ENCODE measurements around a stretch of chr11.

- PRO-cap, 4 experiments = no peak in any of the 4 experiments
- RAMPAGE, long total RNA, 2 experiments = no peak in any of the 2 experiments
- RRBS = no CpG with 5 or more reads among the region's 5 CpGs
These were observed 7.4 kb downstream of the MCAM start for GRCh38 chr11:119309622-119309821.

- PRO-cap, 4 experiments = no peak in any of the 4 experiments
- RAMPAGE, long total RNA, 2 experiments = no peak in any of the 2 experiments
- RRBS = 80% methylated on average over 3 of the region's 35 CpGs
These were observed 6.0 kb downstream of the MCAM start for GRCh38 chr11:119310626-119311690.

DNA sequence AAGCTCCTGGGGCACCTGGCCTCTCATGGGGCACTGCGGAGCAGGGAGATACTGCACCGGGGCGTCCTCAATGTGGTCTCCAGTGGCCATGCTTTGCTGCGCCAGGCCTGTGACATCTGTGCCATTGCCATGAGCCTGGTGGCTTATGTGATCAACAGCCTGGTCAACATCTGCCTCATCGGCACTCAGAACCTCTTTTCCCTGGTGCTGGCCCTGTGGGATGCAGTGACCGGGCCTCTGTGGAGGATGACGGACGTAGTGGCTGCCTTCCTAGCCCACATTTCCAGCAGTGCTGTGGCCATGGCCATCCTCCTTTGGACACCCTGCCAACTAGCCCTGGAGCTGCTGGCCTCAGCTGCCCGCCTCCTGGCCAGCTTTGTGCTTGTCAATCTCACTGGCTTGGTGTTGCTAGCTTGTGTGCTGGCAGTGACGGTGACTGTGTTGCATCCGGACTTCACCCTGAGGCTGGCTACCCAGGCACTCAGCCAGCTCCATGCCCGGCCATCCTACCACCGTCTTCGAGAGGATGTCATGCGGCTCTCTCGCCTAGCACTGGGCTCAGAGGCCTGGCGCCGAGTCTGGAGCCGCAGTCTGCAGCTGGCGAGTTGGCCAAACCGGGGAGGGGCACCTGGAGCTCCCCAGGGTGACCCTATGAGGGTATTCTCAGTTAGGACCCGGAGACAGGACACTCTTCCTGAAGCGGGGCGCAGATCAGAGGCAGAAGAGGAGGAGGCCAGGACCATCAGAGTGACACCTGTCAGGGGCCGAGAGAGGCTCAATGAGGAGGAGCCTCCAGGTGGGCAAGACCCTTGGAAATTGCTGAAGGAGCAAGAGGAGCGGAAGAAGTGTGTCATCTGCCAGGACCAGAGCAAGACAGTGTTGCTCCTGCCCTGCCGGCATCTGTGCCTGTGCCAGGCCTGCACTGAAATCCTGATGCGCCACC is 1.4 kb downstream of the RNF26 start:
- PRO-cap, 4 experiments = no peak in any of the 4 experiments
- RAMPAGE, long total RNA, 2 experiments = no peak in any of the 2 experiments
- RRBS = 70% methylated on average over 7 of the region's 28 CpGs

GRCh38 chr11:119378854-119379624 is 2.5 kb downstream of the USP2 start:
- PRO-cap, 4 experiments = no peak in any of the 4 experiments
- RAMPAGE, long total RNA, 2 experiments = no peak in any of the 2 experiments
- RRBS = no CpG with 5 or more reads among the region's 11 CpGs

DNA sequence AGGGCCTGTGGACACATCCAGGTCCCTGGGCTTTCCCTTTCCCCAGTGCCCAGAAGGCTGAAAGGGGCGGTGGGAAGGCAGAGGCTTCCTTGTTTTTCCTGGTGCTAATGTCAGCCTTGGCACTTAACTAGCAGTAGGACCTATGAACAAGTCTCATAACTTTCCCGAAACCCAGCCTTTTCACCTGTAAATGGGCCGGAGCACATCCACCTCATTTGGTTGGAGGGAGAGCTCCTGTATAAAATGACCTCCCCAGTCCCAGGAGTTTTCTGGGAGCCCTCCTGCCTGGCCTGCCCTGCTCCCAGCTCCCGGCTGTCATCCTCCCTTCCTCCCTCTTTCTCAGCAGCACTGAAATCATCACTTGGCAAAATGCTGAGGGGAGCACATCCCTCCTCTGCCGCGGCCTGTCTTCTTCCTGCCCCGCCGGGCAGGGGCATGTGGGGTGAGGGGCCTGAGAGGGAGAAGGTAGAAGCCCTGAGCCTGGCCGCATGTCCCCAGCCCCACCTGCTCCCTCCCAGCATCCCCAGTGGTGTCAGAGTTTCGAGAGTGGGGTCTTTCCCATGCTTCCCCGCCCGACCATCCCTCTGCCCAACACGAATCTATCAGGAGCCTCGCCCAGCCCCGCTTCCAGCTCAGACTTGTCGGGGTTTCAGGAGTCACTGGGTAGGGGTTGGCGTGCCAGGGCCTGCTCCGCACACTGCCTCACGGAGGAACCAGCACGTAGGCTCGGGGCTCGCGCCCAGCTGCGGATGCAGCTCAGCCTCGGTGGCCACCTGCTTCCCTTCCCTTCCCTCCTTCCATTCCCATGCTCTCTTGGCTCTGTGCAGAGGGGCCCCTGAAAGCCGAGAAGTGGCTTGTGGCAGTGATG is 37.2 kb downstream of the NECTIN1 start:
- PRO-cap, 4 experiments = no peak in any of the 4 experiments
- RAMPAGE, long total RNA, 2 experiments = no peak in any of the 2 experiments
- RRBS = 17% methylated on average over 6 of the region's 26 CpGs

DNA sequence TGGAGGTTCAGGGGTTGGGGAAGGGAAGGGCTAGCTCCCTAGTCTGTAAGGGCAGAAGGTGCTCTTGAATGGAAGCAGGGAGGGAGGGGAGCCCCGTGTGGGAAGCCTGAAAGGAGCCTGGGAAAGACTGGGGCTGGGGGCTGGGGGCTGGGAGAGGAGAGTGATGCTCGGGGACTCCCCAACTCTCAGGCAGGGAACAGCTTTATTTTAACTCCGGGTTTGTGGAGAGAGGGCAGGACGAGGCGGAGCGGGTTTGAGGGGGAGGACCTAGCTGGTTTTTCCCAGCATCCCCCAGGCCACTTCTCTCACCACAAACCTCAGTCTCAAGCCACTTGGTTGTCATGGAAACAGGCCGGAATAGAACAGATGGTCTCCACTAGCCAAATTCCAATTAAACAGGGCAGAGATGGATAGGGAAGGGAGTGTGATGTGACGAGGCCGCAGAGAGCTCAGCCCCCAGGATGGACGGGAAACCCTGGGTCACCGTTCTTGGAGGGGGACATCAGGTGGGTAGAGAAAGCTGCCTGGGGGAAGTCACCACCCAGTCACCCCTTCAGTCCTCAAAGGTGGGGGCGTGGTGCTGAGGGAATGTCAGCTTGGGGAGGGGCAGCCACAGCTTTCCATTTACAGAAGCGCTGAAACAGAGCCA is 19.4 kb downstream of the NECTIN1 start:
- PRO-cap, 4 experiments = no peak in any of the 4 experiments
- RAMPAGE, long total RNA, 2 experiments = no peak in any of the 2 experiments
- RRBS = no CpG with 5 or more reads among the region's 13 CpGs

DNA sequence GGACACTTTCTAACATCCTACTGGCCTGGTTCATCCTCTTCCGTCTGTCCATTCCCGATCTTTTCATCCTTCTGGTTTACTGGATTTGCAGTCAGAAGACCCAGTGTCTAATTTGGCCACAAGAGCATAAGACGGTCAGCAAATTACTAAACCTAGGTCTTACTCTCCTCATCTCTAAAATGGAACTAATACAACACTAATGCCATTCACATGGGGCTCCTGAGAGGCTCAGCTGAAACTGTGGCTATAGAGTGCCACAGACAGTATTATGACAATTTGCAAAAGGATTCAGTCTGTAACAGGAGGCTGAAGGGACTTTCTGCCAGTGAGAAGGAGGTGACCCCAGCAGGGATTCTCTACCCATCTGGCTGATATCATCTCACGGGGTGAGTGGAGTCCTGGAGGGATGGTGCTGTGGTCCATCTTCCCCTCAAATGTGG is 7.0 kb downstream of the NECTIN1 start:
- PRO-cap, 4 experiments = no peak in any of the 4 experiments
- RAMPAGE, long total RNA, 2 experiments = no peak in any of the 2 experiments
- RRBS = no CpG with 5 or more reads among the region's 4 CpGs

- PRO-cap, 4 experiments = no peak in any of the 4 experiments
- RAMPAGE, long total RNA, 2 experiments = no peak in any of the 2 experiments
- RRBS = no CpG with 5 or more reads among the region's 8 CpGs
These were observed 5.2 kb downstream of the NECTIN1 start for GRCh38 chr11:119723662-119724371.

DNA sequence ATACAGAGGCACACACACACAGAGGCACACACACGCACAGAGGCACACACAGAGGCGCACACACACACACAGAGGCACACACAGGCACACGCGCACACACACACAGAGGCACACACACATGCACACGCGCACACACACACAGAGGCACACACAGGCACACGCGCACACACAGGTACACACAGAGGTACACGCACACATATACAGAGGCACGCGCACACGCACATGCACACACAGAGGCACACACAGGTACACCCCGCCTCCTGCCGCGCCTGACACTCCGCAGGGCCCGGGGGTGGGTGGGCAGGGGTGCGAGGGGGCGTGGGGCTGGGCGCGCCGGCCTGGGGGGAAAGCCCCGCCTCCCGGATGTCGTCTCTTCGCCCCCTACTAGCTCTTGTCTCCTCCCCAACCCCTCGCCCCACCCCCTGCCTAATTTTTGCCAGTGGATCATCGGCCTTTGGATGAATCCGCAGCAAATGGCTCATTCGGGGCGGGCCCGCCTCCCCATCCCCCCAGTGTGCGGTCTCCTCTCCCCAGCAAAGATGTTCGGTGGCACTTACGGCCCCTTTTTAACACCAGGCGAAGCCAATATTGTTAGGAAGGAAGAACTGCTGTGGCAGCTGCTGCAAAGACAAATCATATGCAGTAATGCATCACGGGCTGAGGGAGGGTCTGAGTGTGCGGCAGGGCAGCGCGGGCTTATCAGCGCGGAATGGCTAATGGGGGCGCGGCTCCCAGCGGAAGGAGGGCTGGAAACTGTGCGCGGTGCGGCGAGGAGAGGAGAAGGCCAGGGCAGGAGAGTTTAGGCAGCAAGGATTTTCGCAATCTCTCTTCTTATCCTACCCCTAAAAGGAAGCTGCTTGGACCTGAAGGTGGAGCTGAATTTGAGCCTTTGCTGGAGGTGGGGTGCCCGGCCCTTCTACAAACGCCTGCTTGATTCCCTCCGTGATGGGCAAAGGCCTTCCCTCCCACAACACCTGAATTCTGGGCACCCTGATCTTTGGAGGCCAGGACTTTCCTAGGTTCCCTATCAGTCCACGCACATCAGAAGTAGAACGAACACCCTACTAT is 13.4 kb upstream of the NECTIN1 start:
- PRO-cap, 4 experiments = no peak in any of the 4 experiments
- RAMPAGE, long total RNA, 2 experiments = no peak in any of the 2 experiments
- RRBS = 3% methylated on average over 6 of the region's 55 CpGs

DNA sequence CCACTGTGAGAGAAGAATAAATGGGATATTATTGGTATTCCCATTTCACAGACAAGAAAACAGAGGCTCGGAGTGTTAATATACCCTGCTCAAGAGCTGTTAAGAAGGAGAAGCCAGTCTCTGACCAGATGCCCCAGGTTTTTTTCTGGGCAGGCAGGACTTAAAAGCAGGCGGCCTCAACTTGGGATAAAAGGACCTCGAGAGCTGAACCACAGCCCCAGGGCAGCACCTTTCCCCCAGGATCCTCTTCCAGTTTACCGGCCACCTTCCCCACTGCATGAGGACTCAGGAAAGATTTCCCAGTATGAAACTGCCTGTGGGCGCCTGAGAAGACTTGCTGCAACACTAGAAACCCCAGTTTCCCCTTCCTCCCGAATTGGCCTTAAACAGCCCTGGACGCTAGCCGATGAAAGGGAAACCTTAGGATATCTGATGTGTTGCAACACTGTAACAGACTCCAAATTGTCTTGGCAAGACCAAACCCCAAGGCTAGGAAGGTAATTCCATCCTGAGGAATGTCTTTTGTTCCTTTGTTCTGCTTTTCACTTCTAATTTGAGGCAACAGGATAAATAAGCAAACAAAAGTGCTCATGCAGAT is 173.6 kb downstream of the TRIM29 start:
- PRO-cap, 4 experiments = no peak in any of the 4 experiments
- RAMPAGE, long total RNA, 2 experiments = no peak in any of the 2 experiments
- RRBS = no CpG with 5 or more reads among the region's 8 CpGs

GRCh38 chr11:119994633-119994883 is 143.4 kb downstream of the TRIM29 start:
- PRO-cap, 4 experiments = no peak in any of the 4 experiments
- RAMPAGE, long total RNA, 2 experiments = no peak in any of the 2 experiments
- RRBS = no CpG with 5 or more reads among the region's 6 CpGs

- PRO-cap, 4 experiments = peak in 2 of 4 experiments; most common plus-strand start chr11:120092023 (in 2)
- RAMPAGE, long total RNA, 2 experiments = no peak in any of the 2 experiments
- RRBS = no CpG with 5 or more reads among the region's 5 CpGs
These were observed 46.1 kb downstream of the TRIM29 start for GRCh38 chr11:120091737-120092287.

GRCh38 chr11:120127183-120127598 is 10.7 kb downstream of the TRIM29 start:
- PRO-cap, 4 experiments = no peak in any of the 4 experiments
- RAMPAGE, long total RNA, 2 experiments = no peak in any of the 2 experiments
- RRBS = no CpG with 5 or more reads among the region's 8 CpGs

DNA sequence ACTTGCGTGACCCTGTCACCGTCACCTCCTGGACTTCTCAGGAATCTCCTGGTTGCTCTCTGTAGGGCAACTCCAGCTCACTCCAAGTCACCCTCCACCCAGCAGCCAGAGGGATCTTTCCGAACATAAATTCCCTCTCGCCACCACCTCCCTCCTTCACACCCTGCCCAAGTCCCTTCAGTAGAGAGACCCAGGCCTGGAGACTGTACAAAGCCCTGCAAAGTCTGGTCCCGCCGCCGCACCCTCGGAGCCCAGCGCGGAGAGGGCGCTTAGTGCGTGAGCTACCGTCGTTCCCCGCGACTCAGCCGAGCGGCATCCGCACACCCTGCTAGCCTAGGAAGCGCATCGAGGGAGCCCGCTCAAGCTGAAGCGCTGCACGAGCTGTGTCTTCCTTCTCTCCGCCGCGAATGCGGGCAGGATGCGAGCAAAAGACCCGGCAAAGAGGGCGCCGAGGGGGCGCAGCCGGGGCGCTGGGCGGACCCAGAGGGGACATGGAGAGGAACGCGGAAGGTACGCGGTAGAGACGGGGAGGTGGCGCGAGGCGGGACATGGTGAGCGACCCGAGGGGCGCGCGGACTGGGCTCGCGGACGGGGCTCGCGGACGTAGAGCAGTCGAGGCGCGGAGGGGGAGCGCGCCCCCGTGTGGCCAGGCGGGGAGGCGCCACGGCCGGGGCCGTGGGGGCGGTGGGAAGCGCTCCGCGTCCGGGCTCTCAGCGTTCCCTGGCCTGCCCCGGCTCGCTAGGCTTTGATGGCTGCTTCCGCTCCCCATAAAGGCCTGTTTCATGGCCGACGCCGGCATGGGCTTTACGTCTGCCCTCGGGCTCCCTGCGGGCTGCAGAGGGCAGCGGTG is 31.0 kb upstream of the TRIM29 start:
- PRO-cap, 4 experiments = peak in 1 of 4 experiments; most common plus-strand start position 664 of the sequence (in 1); most common minus-strand start position 614 of the sequence (in 1)
- RAMPAGE, long total RNA, 2 experiments = no peak in any of the 2 experiments
- RRBS = 3% methylated on average over 17 of the region's 82 CpGs

DNA sequence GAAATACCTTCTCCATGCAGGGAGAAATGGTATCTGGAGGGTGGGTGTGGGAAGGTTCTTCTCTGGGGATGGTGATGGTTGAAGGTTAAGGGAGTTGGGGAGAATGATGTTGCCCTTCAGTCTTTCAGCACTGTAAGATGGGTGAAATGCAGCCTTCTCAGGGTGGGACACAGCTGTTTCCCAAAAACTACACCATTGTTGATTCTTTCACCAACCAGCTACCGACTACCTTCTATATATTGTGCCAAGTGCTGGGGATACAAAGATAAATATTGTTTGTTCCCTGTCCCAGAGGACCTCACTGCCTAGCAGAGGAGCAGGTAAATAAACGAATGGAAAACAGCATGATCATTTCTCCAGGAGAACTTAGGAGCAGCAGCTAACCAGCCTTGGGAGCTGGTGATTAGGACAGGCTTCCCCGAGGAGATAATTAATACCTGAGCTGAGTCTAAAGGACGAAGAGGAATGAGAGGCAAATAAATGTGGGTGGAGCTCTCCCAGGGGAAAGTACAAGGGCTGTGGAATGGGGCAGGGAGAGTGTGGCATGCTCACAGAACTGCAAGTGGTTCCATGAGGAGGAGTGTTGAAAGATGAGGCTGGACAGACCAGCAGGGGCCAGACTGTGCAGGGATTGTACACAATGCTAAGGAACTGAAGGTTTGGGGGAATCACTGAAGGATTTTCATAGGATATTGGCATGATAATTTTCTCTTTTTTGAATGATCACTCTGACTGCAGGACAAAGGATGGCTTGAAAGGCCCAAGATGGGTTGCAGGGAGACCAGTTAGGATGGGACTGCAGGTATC is 14.3 kb upstream of the TLCD5 start:
- PRO-cap, 4 experiments = no peak in any of the 4 experiments
- RAMPAGE, long total RNA, 2 experiments = no peak in any of the 2 experiments
- RRBS = no CpG with 5 or more reads among the region's 4 CpGs

GRCh38 chr11:120404475-120405027 is 68.3 kb downstream of the ARHGEF12 start:
- PRO-cap, 4 experiments = no peak in any of the 4 experiments
- RAMPAGE, long total RNA, 2 experiments = no peak in any of the 2 experiments
- RRBS = no CpG with 5 or more reads among the region's 7 CpGs

DNA sequence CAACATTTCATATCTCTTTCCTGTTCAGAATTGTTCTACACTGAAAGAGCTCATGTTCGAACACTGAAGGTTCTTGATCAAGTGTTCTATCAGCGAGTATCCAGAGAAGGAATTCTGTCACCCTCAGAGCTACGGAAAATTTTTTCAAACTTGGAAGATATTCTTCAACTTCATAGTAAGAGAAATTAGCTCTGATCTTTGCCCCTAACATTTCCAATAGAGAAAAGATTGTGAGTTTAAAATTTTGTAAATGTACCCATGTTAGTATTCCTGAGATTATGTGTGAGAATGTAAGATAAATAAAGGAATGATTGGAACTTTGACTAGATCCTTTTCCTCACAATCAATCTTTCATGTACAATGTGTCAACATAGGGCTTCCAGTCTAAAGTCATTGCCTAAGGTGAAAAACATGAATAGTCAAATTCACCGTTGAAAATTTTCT is 52.4 kb upstream of the GRIK4 start:
- PRO-cap, 4 experiments = no peak in any of the 4 experiments
- RAMPAGE, long total RNA, 2 experiments = start-site peak on the plus strand in 1 of 2 experiments, centred at position 107 of the sequence, 32 reads per replicate
- RRBS = no CpG with 5 or more reads among the region's 4 CpGs

- PRO-cap, 4 experiments = no peak in any of the 4 experiments
- RAMPAGE, long total RNA, 2 experiments = start-site peak on the plus strand in 1 of 2 experiments, at chr11:120467197-120467305 at its widest, 15 reads per replicate
- RRBS = no CpG with 5 or more reads among the region's 5 CpGs
These were observed 44.4 kb upstream of the GRIK4 start for GRCh38 chr11:120467086-120467532.

DNA sequence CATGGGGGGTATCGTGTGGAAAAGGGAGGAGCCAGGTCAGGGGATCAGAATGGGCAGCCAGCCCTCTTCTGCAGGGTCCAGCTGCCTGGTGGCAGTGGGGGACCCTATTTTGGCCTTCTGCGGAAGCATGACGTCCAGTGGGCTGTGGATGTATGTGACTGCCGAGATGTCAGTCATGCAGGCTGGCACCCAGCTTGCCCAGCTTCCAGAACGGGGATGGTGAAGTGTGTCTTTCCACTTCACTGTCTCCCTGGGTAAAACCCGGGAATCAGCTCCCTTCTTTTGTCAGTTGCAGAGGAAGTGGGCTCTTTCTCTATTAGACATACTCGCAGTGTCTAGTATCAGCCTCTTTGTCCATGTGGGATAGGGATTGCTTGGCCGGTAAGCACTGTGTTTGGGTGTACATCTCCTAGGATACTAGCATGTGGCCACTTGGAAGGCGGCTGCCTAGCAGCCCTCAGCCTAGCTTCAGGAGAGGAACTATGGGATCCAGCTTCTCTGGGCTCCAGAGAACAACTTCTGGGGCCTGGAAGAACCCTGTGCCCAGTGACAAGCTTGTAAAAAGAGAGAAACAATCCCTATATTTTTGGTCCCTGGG is 51.4 kb downstream of the GRIK4 start:
- PRO-cap, 4 experiments = no peak in any of the 4 experiments
- RAMPAGE, long total RNA, 2 experiments = no peak in any of the 2 experiments
- RRBS = 38% methylated on average over 2 of the region's 9 CpGs

DNA sequence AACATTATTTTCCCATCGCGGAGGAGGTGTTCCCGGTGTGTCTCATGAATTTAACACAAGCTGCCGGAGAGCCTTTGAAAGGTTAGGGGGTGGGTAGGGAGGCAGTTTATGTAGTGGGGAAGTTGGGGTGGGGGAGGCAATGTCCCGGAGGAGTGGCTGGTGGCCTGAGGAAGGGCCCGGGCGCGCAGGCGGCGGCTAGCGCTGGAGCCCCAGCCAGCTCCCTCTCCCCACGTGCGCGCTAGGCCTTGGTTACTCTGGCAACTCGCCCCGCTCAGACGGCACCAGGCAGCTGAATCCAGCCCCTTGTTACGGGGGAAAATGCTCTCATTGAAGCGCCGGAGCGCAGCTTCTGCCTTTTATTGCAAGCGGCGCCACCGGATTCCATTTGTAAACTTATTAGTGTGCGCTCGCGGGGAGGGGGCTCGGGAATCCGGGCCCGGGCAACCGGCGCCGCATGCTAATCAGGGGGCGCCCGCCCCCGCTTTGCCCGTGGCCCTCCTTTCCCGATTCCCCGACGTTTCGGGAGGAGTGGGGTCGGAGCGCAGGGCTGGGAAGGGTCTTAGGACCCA is 52.5 kb downstream of the GRIK4 start:
- PRO-cap, 4 experiments = no peak in any of the 4 experiments
- RAMPAGE, long total RNA, 2 experiments = no peak in any of the 2 experiments
- RRBS = 27% methylated on average over 12 of the region's 43 CpGs